ENCODE measurements around a stretch of chr15.

DNA sequence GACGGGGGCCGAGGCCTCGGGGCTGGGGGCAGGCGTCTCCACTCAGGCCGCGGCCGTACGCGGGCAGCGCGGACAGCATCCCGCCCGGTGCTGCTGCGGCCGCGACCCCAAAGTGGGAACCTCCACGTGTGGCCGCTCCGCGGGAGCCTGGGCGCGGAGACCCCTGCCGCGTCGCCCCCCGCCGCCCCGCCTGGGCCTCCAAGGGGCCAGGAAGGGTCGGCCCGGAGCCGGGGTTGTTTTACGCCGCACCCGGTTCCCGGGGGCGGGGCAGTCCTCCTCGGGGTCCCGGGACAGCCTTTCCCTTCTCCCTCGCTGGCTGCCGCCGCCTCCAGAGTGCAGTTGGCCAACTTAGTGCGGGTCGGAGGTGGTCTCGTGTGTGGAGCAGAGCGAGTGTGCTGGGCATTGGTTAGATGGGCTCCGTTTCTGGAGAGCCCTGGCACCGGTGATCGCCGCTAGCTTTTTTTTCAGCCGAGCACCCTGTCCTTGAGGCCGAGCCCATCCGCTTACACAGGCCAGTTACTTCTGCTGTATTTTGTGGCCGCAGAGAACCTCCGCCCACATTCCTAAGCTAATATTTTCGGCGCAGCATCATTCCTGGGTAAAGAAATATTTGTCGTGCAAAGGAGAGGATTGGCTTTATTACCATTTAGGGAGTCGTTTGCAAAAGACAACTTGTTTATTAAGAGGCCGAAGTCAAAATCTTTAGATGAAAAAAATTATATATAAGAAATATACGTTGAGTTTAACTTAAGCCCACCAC lies 543 bp downstream of the KIF23 start:
- RRBS = no CpG with 5 or more reads among the region's 60 CpGs

GRCh38 chr15:69499888-69500248 lies 47.2 kb downstream of the RPLP1 start:
- RRBS = no CpG with 5 or more reads among the region's 10 CpGs

DNA sequence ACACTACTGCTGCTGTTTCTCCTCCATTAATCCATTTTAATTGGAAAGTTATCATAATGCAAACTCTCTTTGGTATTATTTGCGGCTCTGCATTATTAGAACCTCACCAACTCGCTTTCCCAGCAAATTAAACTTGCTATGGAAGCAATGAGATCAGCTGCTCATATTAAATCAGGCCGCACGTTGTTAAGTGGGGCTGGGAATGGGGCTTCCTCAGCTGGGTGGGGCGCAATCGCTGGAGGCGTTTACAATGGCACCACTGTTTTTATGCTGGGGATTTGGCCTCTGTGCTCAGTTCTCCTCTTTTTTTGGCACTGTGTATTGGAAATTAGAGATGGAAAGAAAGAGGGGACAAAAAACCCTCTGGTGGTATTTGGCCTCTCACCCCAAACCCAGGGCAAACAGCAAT lies 72.2 kb downstream of the RPLP1 start:
- RRBS = no CpG with 5 or more reads among the region's 7 CpGs

GRCh38 chr15:69808764-69809363 lies 288.9 kb downstream of the TLE3 start:
- RRBS = no CpG with 5 or more reads among the region's 4 CpGs

DNA sequence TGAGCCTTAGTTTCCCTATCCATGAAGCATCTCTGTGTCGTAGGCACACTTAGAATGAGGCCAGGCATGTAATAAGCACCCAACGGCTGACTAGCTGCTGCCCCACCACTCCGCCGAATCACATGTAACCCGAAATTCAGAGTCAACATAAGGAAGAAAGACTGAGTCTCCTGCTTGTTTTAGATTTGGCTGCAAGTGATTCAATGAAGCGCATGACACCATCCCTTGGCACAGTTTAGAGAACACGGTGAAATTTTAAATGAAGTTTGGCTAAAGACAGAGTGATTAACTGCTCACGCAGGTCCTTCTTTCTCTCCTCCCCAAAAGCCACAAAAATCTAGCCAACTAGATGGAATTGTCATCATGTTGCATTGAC lies 279.2 kb downstream of the TLE3 start:
- RRBS = no CpG with 5 or more reads among the region's 8 CpGs

DNA sequence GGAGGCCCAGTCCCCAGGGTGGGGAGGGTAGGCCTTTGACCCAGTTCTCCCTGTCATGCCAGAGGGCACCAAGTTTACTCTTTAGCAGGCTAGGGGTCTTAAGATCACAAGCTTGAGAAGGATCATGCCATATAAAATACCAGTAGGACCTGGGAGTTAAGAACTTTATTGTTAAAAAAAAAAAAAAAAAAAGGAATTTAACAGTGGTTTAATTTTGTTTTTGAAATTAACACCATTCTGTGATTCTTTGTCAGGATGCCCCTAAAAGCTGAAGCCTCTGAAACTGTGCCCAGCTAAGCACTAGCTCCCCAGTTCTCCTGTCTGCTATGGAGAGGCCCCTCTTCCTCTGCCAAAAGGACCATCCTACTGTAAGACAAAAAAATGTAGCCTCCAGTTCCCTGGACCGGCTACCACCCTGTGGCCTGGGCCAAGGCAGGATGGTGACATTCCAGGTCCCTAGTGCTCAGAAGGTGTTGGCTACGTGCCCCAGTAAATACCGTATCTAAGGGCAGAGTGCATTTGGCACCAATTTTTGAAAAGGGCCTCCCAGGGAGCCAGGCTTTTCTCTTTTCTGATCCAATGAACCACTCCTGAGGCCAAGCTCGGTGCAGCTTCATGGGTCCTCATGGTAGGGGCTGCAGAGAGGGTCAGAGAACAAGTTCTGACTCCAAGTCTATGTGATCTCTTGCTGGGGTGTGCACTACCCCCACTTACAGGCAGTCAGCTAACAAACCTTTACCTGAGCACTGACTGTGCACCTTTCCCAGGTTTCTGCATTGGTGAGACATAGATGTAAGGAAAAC lies 32.8 kb downstream of the TLE3 start:
- RRBS = no CpG with 5 or more reads among the region's 4 CpGs

- RRBS = no CpG with 5 or more reads among the region's 13 CpGs
Measured at GRCh38 chr15:70070276-70070904, 27.3 kb downstream of the TLE3 start.

DNA sequence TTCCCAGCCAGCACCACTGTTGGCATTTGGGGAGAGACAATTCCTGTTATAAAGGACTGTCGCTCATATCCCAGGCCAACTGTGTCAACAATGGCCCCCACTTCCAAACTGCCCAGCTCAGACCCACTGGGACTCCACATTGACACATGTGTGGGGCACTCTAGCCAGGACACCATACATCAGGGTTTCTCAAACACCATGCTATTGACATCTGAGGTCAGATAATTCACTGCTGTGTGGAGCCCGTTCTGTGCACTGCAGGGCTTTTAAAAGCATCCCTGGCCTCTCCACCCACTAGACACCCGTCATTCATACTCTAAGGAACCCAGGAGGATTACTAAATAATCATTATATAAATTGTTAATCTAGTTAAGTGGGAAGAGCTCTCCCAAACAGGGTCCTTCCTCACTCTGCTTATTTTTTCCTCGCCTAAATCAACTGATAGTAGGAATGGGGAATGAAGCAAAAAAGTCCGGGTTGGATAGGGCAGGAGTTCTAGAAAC lies 19.9 kb downstream of the TLE3 start:
- RRBS = no CpG with 5 or more reads among the region's 5 CpGs

- RRBS = no CpG with 5 or more reads among the region's 17 CpGs
Measured at GRCh38 chr15:70078561-70079667, 18.8 kb downstream of the TLE3 start.

DNA sequence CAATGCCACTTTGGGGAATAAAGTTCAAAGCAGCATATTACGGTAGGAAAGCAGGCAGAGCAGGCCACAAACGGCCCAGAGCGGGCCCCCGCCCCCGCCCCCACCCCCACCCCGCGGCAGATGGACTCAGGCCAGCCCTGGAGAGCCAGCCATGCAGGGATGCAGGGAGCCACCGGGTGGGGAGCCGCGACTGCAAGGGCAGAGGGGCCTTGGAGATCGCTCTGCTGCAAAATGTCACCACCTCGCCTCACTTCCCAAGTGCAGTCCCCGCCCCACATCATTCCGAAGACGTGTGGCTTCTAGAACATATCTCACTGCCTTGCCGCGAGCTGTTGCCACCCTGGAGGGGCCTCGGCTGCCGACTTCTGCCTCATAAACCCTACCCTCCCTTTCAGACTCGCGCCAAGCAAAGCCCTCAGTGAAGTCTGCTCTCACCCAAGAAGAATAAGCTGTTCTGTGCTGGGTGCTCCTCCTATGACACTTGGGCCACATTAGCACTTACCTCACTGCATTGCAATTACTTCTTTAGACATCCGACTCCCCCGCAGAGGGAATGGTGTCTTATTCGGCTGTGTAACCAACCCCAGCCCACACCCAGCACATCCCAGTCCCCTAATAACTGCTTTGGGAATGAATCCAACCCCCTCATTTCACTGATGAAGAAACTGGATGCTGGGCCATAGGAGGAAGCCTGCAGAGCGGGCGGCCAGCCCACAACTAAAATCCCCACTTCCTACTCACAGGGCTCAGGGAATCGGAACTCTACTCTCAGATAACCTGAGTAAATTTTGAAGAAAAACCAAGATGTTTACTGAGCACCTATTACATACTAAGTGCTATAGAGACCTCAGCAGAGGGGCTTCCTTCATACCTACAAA lies 8.7 kb downstream of the TLE3 start:
- RRBS = no CpG with 5 or more reads among the region's 27 CpGs

DNA sequence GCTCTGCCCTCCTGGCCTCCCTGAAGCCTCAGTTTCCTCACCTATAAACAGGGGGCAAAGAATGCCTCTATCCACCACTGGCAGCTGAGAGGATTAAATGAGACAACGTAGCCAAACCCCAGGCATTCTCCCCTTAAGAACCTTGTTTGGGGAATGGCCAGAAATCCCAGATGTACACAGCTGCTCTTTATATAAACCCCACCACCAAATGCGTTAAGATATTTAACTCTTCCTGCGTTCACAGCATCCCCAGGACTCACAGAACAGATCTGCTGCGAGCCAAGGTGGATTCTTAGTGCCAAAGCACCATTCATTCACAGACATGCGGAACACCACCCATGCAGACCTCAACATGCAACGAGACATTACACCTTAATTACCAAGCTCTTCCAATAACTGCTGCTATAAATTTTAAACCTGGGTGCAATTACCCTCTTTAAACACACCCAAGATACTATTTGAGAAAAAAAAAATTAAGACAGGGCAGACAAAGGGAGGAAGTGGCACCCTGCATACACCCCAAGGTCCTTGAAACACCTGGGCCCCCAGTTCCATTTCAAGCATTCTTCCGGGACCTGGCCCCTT lies 5.1 kb downstream of the TLE3 start:
- RRBS = no CpG with 5 or more reads among the region's 7 CpGs

DNA sequence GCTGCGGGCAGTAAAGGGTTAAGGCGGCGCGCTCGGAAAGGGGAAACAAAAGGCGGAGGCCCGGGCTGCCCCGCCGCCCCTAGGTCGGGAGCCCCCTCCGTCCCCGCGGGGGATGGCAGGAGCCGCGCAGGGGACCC lies 1.9 kb downstream of the TLE3 start:
- RRBS = 1% methylated on average over 10 of the region's 15 CpGs

- RRBS = 5% methylated on average over 1 of the region's 10 CpGs
Measured at GRCh38 chr15:70101366-70101781, 3.7 kb upstream of the TLE3 start.

- RRBS = no CpG with 5 or more reads among the region's 10 CpGs
Measured at GRCh38 chr15:70160825-70161307, 63.1 kb upstream of the TLE3 start.

- RRBS = no CpG with 5 or more reads among the region's 7 CpGs
Measured at GRCh38 chr15:70406580-70407236, 309.0 kb upstream of the TLE3 start.

DNA sequence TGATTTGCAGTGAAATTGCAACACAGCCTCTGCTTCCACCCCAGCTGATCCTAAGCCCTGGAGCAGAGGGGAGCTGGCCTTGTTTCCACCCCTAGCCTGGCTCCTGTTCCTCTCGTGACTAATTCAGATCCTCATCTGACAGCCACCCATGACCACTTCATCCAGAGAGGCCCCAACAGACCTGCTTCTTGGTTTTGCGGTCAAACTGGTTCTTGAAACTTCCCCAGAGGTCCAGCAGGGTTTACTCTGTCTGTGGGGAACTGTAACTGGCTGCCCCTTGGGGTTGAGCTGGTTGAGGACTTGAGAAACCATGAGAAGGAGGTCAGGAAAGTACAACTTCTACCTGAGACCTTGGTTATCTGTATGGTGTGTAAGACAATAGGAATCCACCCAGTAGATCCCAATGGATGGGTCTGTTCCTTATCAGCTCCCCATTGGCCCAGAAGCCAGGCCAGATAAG lies 300.2 kb downstream of the UACA start:
- RRBS = no CpG with 5 or more reads among the region's 2 CpGs

DNA sequence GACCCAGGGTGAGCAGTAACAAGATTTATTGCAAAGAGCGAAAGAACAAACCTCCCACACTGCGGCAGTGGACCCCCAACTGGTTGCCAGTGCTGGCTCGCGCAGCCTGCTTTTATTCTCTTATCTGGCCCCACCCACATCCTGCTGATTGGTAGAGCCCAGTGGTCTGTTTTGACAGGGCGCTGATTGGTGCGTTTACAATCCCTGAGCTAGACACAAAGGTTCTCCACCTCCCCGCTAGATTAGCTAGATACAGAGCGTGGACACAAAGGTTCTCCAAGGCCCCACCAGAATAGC lies 176.9 kb downstream of the UACA start:
- RRBS = no CpG with 5 or more reads among the region's 8 CpGs

DNA sequence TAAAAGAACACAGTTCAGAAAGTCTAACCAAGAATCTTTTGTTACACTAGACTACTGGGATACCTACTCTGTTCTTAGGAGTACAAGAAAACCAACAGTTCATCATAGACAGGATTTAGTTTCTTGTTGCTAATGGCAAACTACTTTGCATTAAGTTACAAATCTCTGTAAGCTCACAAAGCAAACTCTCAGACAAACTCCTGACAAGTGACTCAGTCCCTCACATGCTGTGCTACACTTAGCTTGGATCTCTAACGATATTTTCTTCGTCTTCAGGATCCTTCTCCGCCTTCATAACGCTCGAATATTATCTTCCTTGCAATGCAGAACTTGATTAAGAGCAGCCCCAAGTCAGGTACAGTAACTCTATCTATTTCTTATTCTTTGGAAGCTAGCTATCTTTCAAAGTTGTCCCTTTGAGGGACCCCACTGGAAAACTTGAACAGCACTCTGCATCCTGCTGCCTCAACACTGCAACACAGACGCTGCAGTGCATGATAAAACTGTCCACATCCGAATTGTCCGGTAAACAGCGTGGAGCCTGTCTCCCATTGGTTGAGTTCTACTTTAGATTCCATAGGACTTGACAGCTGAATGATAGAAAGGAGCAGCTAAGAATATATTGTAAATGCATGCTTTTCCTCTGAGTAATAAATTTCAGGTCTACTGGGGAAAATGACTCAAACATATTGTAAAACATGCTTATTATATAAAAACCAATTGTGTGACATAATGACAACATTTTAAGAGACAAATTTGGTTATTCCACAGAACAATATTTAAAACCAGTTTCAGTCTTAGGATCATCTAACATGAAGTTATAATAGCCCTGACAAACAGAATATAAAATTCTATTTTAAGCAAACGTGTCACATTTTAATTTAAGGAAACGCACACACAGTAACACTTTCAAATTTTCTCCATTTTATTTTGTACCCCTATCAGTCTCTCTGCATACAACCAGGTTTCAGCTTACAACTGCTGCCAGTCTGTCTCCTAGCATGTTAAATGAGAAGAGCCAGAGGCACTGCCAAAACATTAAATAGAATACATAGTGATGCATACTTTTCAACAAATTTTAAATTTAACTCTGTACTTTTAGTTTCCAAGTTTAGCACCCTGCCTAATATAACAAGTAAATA lies 61.2 kb downstream of the UACA start:
- RRBS = no CpG with 5 or more reads among the region's 11 CpGs

DNA sequence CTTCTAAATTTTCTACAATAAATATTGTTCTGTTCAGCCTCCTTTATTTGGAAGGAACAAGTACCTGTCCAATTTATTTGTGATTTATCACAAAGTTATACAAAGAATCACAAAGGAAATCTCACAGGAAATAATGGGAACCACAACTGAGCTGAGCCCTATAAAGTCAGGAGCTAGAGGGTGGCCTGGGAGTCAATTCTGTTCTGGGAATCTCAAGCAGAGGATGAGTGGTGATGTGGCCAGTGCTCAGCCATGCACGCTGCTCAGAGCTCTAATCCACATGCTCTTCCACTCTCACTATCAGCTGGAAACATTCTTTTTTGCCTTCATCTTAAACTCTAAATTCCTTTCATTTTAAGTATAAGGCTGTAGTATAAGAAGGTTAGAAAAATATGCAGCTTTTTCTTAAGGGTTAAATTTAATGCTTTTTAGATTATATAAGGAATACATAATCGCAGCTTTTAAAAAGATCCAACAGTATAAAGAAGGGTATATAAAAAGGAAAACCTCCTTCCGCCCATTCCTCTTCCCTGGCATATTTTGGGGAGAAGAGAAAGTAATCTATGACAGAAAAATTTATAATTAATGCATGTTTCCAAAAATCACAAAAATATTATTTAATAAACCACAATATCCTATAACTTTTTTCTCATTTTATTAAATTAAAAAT lies 36.5 kb downstream of the UACA start:
- RRBS = no CpG with 5 or more reads among the region's 3 CpGs

DNA sequence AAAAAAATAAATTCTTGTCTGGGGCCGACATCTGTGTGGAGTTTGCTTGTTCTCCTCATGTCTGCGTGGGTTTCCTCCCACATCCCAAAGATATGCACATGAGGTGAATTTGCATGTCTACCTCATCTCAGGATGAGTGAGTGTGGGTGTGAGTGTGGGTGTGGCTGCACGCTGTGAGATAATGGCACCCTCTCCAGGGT lies 25.8 kb upstream of the UACA start:
- RRBS = no CpG with 5 or more reads among the region's 3 CpGs

All from zone of skin (tissue), 1 donor.